H7 (cell line): Measurements from ENCODE around the genes BBX and DZIP3.

DNA sequence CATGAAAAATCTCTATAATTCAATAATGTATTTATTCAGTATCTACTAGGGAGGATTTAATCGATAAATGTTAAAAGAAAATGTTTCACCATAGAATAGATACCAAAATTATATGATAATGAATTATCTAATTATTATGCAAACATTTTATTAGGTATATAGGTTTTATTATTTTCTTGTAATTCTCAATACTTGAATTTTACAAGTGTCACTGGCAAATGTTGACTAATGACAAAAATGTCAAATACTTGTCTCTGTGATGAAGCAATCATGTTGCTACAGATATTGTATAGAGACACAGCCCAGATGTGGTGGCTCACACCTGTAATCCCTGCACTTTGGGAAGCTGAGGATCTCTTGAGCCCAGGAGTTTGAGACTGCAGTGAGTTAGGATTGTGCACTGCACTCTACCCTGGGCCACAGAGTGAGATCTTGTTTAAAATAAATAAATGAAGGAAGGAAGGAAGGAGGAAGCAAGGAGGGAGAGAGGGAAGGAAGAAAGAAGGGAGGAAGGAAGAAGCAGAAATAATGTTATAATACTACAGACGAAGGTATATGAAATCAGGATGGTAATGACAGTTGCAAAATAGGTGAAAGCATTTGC lies 71.8 kb downstream of the ALCAM start:
- RAMPAGE, long total RNA: no peak

GRCh38 chr3:105539844-105540323 lies 173.2 kb downstream of the ALCAM start:
- RAMPAGE, long total RNA: no peak

- RAMPAGE, long total RNA: no peak
These were observed 66.6 kb downstream of the CBLB start for GRCh38 chr3:105801867-105802921.

GRCh38 chr3:105862394-105862818 lies 6.4 kb downstream of the CBLB start:
- RAMPAGE, long total RNA: no peak

DNA sequence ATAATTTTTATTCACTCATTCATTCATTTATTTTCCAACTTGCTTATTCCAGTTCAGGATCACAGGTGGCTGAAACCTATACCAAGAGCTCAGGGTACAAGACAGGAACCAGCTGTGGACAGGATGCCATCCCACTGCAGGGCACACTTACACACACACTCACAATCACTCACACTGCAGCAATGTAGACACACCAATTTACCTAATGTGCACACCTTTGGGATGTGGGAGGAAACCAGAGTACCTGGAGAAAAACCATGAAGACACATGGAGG lies 414.5 kb upstream of the CCDC54 start:
- RAMPAGE, long total RNA: no peak

DNA sequence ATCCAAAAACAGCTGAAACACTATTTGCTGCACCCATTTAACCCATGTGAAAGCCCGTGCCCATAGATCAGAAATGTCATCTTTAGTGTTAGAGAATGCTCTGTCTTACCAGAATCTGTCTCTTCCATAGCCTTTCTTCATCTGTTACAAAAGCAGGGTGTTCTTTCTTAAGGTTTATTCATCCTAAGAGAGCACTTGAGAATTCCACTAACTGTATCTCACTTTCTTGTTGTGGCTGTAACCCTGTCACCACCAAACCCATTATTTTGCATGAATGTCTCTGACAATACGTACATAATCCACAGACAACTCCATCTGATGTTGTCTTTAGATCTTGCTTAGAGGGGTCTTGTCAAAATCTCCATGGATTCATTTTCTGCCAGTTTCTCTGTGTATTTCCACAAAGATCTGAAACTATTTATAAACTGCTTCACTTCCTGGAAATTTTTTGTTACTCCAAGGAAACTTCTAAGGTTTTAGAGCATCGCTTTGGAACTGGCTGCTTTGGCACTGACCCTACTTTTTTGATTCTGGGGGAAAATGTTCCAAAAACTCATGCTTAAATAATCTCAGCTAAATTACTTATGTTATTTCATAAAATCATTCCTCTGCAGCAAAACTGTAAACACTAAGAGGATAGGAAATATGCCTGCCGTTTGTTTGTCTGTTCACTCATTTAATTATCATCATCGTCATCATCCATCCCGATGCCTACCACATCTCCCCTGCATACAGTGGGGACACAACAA lies 167.7 kb upstream of the CCDC54 start:
- RAMPAGE, long total RNA: no peak

GRCh38 chr3:107522557-107523431 lies at the start of gene BBX:
Gene BBX (plus strand): TSS chr3:107522962.
- RAMPAGE, long total RNA: start-site peak on the plus strand at chr3:107522985-107523000, 98 reads

DNA sequence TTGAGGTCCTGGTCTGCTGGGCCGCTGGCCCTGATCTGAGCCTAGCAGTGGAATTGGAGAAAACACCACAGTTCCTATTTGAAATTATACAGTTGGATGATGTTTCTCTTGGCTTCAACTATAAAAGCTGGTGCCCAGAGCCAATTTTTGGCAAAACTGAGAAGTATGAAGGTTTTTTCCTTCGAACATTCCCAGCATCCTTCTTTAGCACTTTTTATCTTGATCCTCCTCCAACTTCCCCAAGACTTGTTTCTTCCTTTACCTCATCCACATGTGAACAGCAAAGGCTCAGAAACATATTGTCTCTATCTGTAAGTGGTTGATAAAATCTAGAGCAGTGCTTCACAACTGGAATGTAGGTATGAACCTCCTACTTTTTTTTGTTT lies 83.9 kb downstream of the CD47 start:
- RAMPAGE, long total RNA: no peak

GRCh38 chr3:108046845-108047581 lies 43.8 kb downstream of the CD47 start:
- RAMPAGE, long total RNA: no peak

- RAMPAGE, long total RNA: no peak
These were observed 35.6 kb downstream of the CD47 start for GRCh38 chr3:108055020-108055778.

- RAMPAGE, long total RNA: no peak
These were observed 9.0 kb upstream of the CD47 start for GRCh38 chr3:108099711-108100281.

- RAMPAGE, long total RNA: no peak
These were observed 1.5 kb downstream of the HHLA2 start for GRCh38 chr3:108297661-108298474.

DNA sequence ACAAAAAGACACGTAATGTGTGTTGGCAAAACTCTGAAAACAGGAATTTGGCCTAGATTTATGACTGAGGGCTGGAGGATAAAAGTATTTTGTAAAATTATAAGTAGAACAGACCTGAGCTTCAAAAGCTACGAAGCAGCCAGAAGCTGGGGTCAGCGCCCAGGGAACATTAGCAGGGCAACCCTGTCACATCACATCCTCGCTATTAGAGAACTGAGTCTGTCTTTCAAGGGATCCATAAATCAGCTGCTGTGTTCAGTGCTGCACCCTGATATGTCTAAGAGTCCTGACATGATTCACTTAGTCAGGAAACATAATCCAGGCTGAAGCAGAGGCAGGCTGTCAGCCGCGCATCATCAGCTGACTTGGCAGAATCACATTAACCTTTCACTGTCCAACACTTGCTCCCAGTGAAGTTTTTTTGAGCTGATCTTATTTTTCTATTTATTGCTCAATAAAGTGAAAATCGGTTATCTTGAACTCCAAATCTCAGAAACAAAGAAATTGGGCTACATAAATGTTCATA lies 23.5 kb downstream of the MYH15 start:
- RAMPAGE, long total RNA: no peak

- RAMPAGE, long total RNA: no peak
These were observed at the start of gene DZIP3 for GRCh38 chr3:108589254-108590364. Gene DZIP3 (plus strand): TSS chr3:108589722.

DNA sequence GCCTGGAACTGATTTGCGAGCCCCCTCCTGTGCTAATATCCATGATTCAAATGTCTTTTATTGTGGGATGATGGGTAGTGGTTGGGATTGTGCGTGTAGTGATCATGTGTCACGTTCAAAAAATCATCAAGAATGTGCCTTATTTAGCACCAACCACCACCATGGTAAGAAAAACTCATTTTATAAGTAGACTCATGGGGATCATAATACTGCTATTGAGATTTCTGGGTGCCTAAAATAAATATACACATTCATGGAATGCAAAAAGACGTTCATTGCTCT lies 3.8 kb downstream of the TRAT1 start:
- RAMPAGE, long total RNA: no peak

GRCh38 chr3:111072655-111073102 lies 1.1 kb downstream of the NECTIN3 start:
- RAMPAGE, long total RNA: no peak

DNA sequence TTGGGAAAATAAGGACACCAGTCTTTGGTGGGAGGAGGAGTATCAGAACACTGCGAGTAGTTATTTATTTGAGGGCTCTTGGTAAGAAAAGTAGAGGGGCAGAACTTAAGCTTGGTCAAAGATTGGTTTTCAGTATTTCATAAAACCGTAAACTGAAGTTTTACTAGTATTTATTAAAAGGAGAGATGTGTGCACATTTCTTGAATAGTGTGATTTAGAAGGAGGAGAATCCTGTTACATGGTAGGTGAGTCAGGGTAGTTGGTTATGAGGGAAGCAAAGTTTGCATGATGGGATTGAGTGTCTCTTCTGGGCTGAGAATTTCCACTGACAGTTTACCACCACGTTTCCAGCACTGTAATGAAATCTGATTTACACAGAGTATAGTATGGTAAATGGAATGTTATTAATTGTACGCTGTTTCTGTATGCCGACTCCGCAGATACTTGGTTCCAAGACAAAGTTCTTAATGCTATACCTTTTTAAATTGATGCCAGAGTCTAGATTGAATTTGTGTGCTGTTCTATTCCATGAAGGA lies 1.6 kb downstream of the NECTIN3 start:
- RAMPAGE, long total RNA: no peak

GRCh38 chr3:111324079-111324638 lies 217.8 kb upstream of the CD96 start:
- RAMPAGE, long total RNA: no peak

GRCh38 chr3:111520463-111520777 lies 21.6 kb upstream of the CD96 start:
- RAMPAGE, long total RNA: no peak

DNA sequence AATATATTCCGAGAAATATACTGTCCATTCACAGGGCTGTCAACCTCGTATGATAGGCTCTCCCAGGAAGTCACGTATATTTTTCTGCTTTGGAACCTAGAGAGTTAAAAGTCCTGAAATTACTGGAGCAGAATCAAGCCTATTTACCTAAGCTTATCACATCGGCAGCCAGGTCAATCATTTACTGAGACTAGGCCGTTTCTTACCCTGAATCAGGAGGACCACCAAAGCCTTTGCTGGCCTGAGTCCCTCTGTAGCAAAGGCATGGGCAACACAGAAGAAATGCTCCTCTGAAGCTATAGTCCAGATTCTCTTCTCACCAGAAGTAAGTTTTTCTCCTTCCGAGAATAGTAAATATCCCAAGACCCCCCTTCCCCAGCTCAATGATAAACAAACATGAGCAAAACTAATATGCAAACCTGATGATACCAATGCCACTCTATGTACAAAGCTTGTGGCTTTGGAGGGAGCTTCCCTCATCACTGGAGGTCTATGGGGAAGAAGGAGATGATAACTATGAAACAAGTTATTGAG lies 58.7 kb downstream of the PLCXD2 start:
- RAMPAGE, long total RNA: no peak